ENCODE measurements around a stretch of chr12.

DNA sequence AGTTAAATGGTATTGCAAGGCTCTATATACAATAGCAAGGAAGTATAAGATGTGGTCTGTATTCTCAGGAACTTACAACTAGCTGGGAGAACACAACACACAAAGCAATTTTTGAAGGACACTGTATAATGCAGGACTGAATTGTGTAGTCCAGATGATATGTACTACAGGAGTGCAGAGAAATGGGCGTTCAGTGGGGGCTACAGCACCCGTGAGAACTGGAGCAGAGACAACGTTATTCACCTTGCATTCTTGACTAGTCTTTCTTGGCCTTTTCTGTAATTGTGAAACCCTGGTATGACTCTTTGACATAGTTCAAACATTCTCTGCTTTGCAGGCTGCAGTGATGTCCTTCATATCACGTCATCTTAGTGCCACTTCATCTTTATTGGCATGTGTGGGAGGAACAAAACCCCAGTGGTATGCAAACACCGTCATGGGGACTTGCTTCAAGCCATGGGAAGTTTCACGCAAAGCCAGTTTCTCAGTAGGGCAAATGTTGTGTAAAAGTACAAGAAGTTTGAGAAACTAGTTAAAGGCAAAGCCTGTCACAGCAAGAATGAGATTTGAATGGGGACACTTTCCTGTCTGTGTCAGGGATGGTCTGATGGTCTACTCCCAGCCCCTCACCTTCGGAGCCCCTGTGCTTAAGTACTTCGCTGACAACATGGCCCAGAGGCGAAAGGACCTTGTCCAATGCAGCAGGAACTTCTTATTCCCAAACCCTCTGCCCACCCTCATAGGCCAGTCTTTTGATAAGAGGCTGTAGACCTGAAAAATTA is 20.2 kb upstream of the DUSP16 start:
- RRBS = no CpG with 5 or more reads among the region's 9 CpGs

- RRBS = no CpG with 5 or more reads among the region's 9 CpGs
Observed at GRCh38 chr12:12726138-12726434, 8.9 kb downstream of the CDKN1B start.

DNA sequence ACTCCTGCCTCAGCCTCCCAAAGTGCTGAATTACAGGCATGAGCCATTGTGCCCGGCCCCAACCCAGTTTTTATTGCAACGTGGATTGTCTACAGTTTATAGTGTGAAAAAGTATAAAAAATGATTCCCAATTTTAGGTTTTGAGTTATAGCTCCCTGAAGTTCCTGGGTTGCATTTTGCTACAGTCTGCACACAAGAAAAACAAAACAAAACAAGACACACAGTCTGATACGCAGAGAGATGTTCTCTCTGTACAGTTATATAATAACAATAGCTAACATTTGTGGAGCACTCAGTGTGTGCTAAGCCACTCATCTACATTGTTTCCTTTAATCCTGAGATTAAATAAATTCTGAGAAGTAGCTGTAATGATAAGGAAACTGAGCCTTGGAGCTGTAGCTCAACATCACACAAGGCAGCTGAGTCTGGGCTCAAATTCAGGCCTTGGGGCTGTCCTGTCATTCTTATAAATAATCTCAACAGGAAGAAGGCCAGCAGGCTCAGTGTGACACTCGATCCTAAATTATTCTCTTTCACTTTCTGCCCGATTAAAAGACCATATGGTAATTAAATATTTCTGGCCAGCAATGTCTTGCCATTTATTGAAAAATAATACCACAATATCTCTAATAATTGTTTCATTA is 24.4 kb downstream of the CDKN1B start:
- RRBS = no CpG with 5 or more reads among the region's 5 CpGs

DNA sequence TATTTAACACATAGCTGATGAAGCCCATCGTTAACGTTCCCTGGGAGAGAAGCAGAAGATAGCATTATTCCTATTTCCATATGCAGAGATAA is 993 bp downstream of the APOLD1 start:
- RRBS = no CpG with 5 or more reads among the region's 2 CpGs

GRCh38 chr12:12809135-12809479 is 4.0 kb upstream of the DDX47 start:
- RRBS = no CpG with 5 or more reads among the region's 2 CpGs

GRCh38 chr12:12881351-12882073 is 9.8 kb upstream of the GPRC5A start:
- RRBS = no CpG with 5 or more reads among the region's 14 CpGs

- RRBS = no CpG with 5 or more reads among the region's 14 CpGs
Observed at GRCh38 chr12:12901014-12902162, 10.0 kb downstream of the GPRC5A start.

DNA sequence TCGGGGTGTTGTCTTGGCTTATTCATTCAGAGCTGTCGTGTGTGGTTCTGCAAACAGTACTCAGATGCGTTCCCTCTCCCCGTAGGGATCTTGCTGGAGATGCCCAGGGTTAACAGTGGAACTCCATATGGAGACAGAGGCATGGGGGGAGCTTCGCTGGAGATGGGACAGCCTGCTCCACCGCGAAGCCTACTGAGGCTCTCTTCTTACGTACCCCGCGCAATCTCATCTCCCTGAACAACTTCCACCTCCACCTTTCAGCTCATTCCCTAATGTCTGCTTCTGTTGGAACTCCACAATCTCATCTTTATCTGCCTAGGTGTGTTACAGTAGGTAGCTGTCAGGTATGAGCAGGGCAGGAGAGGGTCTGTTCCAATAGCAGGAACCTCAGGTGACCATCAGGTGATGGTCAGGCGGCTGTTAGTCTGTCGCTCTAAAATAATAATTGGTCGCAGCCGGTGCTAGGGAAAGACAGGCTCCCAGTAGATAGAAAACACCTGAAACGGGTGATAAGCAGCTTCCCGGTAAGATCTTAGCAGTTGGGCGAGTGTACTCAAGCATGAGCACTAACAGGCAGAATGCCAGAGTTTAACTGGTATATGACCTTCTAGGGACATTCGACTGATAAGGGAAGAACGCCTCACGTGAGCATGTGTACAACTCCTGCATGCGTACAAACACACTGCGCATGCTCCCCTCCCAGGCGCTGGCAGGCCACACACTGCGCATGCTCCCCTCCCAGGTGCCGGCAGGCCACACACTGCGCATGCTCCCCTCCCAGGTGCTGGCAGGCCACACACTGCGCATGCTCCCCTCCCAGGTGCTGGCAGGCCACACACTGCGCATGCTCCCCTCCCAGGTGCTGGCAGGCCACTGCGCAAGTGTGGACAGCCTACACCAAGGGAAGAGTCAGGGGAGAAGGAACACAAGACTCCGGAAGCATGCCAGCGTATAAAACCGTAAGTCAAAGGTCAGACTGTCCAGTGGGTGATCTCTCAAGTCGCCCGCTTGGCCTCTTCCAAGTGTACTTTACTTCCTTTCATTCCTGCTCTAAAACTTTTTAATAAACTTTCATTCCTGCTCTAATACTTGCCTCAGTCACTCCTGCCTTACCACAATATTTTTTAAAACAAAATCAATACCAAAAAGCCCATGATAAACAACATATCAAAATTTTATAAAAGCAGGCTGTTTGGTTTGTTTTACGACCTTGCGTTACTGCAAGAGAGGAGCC is 24.7 kb downstream of the GPRC5D start:
- RRBS = no CpG with 5 or more reads among the region's 36 CpGs

- RRBS = no CpG with 5 or more reads among the region's 9 CpGs
Observed at GRCh38 chr12:13043384-13043977, 700 bp upstream of the FAM234B start.

DNA sequence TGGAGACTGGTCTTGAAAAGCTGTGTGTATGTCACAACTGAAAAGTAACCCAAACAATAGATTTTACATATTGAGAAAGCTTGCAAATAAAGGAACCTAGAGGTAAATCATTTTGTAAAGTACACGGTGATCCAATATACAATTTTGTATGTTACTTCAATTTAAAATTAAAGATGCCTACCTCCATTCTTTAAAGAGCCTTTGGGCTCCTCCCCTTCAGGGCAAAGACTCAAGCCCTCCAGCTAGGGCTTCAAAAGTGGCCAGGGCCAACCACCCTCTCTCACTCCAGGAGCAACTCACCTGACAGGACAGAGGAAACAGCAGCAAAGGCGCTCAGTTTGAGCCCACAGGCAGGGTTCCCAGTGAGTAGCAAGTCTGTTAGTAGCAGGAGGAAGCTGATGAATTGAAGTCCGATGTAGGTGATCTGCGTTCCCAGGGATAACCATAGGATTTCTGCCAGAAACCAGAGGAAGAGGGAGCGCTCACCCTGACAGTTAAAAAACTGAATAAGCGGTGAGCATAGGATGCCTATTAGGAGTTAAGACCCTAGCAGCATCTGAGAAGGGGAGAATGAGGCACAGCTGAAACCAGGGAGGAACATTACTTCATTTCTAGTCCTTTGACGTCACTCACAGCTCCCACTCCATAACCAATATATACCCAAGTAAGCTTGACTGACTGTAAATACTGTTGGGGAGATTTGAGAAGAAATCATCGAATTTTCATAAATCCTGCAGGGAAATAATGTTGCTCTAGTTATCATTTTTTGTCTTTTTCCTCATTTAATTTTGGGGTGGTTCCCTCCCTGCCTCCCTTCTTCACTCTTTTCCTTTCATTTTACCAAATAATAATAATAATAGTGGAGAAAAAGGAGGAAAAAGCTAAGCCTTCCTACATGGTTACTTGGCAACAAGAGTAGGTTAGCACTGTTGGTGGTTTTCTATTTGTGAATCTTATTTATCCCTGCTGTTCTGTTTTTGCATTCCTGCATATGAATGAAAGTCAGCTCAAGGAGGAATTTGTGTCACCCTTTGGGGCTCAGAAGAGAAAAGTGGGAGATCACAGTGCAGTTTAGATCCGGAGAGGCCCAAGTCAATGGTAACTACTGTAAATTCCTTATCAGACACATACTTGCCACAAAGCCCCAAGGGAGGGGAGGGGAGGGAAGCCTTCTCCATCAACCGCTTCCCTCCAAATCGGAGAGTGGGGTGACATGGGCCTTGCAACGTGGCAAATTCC is 15.4 kb downstream of the GSG1 start:
- RRBS = no CpG with 5 or more reads among the region's 12 CpGs

GRCh38 chr12:14001486-14001752 is 20.0 kb upstream of the GRIN2B start:
- RRBS = no CpG with 5 or more reads among the region's 1 CpG

GRCh38 chr12:14283458-14284069 is 81.9 kb upstream of the ATF7IP start:
- RRBS = no CpG with 5 or more reads among the region's 6 CpGs

GRCh38 chr12:14384909-14385646 is 19.6 kb downstream of the ATF7IP start:
- RRBS = no CpG with 5 or more reads among the region's 2 CpGs

- RRBS = no CpG with 5 or more reads among the region's 3 CpGs
Observed at GRCh38 chr12:14417698-14418282, 52.3 kb downstream of the ATF7IP start.

- RRBS = no CpG with 5 or more reads among the region's 4 CpGs
Observed at GRCh38 chr12:14632387-14633153, 63.8 kb downstream of the GUCY2C start.

- RRBS = 6% methylated on average over 6 of the region's 56 CpGs
Observed at GRCh38 chr12:14769905-14770673, 842 bp downstream of the H4C16 start.

GRCh38 chr12:14775075-14775809 is 1.0 kb downstream of the H2AJ start:
- RRBS = no CpG with 5 or more reads among the region's 23 CpGs

DNA sequence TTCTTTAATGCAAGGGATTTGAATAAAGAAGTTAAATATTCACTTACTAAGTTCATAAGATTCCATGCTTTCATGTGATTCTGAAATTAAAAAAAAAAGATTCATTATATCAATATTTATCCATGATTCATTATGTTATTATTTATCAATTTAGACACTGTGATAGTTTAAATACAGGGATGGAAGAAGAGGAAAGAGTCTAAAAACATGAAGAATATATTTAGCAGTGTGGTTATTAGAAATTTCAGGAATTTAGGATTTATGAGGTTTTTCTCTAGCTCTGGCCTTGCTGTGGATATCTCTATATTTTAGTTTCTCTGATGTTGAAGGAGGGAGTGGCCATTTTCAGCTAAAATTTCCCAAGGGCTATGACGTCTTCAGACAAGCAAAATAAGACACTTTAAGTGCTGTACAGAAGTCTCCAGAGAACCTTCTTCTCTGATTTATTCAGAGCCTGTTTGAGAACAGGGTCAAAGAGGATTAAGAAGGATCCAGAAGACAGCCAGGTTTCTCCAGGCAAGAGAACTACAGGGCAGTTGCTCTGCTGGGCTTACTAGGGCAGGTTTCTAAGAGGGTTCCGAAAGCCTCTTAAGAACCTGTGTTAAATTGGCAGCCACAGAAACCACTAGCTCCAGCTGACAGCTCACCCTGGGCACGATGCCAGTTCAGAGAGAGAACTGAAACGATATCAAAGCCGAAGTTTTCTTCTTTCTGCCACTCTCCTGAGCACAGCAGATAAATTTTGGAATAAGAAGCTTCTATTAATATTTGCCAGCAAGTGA is 1.3 kb downstream of the MGP start:
- RRBS = no CpG with 5 or more reads among the region's 5 CpGs

Data from islet of Langerhans (tissue), 1 donor.